Tibial nerve (tissue), 3 donors: ENCODE measurements around a stretch of chr10.

DNA sequence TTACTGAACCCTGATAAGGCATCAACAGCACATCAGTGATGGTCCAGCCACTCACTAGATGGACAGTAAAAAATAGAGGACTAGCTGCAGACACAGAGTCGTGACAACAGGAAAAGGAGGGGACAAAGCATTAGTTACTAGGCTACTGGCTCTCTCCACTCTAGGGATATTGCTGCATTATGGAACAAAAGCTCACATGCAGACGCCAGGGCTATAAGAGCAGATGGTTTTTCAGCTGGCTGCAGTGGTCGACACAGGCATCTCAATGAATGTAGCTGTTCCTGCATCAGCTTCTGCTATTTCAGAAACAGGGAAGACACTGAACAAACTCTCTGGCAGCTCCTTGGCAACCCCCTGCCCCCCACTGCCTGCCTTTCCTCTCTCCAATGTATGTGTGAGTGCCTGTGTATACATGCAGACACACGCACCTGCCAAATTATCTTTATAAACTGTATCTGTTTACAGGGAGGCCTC lies 614.5 kb downstream of the PARD3 start:
- PRO-cap, result no peak
- RAMPAGE, long total RNA, 3 experiments, result no peak in any of the 3 experiments

- PRO-cap, result no peak
- RAMPAGE, long total RNA, 3 experiments, result start-site peak on the minus strand in 1 of 3 experiments, at chr10:34233431-34234066 at its widest, 11 to 21 reads per replicate
These were observed 581.7 kb downstream of the PARD3 start for GRCh38 chr10:34233144-34234068.

DNA sequence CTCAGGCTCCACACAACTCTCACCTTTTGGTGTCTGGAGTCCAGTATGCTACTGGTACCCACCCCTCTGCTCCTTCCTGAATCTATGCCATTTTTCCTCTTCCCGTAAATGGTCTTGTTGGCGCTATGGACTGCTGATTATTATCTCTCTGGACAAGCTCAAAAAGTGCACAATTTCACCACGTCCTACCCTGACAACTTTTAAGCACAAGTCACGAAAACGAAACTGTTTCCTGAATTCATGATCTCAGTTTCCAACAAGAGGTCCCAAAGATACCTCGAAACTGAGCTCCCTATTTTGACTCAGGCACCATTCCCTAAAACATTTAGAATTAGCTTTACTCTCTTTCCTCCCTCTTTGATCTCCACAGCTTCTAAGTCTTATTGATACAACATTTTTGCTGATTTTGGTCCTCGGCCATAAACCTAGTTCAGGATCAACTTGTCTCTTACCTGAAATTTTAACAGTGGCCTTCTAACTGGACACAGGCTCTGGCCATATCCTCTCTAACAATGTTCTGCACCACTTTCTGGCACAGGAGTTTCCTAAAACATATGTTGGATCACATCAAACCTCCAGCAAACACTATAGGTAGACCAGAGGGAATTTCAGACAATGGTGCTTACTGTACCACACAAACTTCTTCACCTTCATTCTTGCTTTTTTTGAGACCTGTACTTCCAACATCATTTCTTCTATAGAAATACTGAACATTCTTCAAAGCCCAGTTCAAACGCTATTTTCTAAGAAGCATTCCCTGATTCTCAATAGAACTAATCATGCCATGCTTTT lies 362.4 kb downstream of the PARD3 start:
- PRO-cap, result no peak
- RAMPAGE, long total RNA, 3 experiments, result start-site peak on the minus strand in 1 of 3 experiments, centred at position 575 of the sequence, 18 reads per replicate

DNA sequence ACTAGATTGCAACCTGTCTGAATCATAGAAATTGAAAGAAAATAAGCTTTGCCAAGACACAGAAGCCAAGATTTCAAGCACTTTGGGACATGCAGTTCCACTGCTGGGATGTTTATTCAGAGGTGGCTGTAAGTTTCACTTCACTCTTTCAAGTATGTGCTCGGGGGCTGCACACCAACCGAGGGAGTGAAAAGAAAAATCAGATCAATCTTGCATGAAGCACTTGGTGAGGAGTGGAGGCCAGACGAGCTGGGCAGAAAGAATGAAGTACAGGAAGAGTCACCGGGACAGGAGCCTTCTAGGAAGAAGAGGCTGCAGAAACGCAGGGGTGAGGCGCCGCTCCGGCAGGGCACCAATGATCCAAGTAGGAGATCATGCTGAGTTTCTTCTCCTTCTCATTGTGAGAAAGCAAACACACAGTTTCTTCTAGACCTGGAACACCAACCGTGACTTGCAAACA lies 276.6 kb downstream of the PARD3 start:
- PRO-cap, result no peak
- RAMPAGE, long total RNA, 3 experiments, result no peak in any of the 3 experiments

DNA sequence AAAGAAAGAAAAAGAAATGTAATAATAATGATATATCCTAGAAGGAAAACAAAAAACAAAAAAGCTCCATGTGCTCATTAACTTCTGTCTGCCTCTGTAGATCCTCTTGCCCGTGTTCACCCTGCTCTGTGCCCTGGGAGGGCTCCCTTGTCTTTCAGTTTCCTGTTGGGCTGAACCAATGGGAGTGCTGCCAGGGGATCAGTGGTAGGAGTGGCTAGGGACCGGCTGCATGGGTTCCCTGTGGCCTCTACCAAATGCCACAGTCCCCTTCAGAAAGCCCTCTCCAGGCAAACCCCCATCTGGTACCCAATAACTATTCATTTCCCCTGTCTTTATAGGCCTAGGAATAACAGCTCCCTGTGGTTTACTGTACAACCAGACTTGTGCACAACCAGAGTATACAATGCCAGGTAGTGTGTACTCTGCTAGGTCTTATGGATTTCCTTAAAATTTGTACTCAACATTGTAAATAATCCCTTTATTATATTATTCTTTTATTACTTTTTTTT lies 51.8 kb upstream of the PARD3 start:
- PRO-cap, result no peak
- RAMPAGE, long total RNA, 3 experiments, result no peak in any of the 3 experiments

DNA sequence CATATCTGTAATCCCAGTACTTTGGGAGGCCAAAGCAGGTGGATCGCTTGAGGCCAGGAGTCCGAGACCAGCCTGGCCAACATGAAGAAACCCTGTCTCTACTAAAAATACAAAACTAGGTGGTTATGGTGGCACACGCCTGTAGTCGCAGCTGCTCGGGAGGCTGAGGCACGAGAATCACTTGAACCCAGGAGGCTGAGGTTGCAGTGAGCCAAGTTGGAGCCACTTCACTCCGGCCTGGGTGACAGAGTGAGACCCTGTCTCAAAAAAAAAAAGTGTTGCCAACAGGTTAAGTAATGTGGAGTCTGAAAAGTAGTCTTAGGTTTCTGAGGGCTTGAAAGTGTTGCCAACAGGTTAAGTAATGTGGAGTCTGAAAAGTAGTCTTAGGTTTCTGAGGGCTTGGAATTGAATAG lies 23.9 kb downstream of the CREM start:
- PRO-cap, result no peak
- RAMPAGE, long total RNA, 3 experiments, result no peak in any of the 3 experiments

DNA sequence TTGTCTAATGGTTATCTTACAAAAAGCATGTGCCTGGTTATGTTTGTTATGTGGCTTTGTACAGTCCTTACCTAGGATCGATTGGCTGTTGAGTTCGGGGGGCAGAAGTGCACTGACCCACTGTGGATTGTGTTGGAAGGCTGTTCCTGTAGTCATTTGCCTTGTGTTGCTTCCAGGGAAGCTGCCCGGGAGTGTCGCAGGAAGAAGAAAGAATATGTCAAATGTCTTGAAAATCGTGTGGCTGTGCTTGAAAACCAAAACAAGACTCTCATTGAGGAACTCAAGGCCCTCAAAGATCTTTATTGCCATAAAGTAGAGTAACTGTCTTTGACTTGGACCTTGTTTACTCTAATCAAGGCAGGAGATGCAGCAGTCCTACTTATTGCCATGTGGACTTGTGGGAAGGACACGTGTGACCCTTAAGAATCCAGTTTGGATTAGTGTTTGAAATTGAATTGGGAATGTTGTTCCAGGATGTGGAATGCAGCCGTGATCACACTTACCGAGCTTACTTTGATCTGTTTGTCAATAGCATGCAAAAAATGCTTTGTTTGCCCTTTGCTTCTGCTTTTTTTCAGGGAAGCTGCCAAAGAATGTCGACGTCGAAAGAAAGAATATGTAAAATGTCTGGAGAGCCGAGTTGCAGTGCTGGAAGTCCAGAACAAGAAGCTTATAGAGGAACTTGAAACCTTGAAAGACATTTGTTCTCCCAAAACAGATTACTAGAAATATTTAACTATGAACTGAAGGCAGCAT lies 84.6 kb downstream of the CREM start:
- PRO-cap, result no peak
- RAMPAGE, long total RNA, 3 experiments, result no peak in any of the 3 experiments

DNA sequence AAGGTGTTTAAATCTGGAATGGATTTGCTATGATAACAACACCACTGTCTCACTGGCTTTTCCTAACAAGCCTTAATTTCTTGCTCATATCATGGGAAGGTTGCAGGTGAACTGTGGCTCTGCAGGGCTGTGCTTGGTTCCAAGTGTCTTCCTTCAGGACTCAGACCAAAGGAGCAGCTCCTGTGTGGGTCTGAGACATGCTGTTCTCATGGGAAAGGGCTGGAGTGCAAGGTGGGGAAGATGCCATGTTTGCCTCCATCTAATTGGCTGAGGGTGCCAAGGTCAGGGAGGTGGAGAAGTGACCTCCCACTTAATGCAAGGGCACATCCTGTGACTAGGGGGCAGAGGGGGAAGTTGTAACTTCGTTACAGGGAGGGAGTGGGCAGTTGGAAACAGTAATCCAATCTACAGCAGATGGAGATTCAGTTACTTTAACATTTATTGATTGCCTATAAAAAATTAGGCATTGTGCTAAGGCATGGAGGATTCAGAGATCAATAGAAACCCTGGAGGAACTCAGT lies 75.6 kb downstream of the CCNY start:
- PRO-cap, result no peak
- RAMPAGE, long total RNA, 3 experiments, result no peak in any of the 3 experiments

GRCh38 chr10:35453815-35454413 lies 117.6 kb downstream of the CCNY start:
- PRO-cap, result no peak
- RAMPAGE, long total RNA, 3 experiments, result no peak in any of the 3 experiments

- PRO-cap, result no peak
- RAMPAGE, long total RNA, 3 experiments, result no peak in any of the 3 experiments
These were observed 133.0 kb downstream of the CCNY start for GRCh38 chr10:35469002-35469972.

GRCh38 chr10:36278935-36279403 lies 636.9 kb upstream of the FZD8 start:
- PRO-cap, result no peak
- RAMPAGE, long total RNA, 3 experiments, result no peak in any of the 3 experiments

- PRO-cap, result no peak
- RAMPAGE, long total RNA, 3 experiments, result no peak in any of the 3 experiments
These were observed 678.7 kb upstream of the ANKRD30A start for GRCh38 chr10:36446715-36447160.

GRCh38 chr10:36647550-36647985 lies 477.8 kb upstream of the ANKRD30A start:
- PRO-cap, result no peak
- RAMPAGE, long total RNA, 3 experiments, result no peak in any of the 3 experiments

DNA sequence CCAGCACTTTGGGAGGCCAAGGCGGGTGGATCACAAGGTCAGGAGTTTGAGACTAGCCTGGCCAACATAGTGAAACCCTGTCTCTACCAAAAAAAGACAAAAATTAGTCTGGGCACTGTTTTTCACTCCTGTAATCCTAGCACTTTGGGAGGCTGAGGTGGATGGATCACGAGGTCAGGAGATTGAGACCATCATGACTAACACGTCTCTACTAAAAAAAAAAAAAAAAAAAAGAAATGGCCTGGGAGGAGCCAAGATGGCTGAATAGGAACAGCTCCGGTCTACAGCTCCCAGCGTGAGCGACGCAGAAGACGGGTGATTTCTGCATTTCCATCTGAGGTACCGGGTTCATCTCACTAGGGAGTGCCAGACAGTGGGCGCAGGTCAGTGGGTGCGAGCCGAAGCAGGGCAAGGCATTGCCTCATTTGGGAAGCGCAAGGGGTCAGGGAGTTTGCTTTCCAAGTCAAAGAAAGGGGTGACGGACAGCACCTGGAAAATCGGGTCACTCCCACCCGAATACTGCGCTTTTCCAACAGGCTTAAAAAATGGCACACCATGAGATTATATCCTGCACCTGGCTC lies 15.2 kb upstream of the ZNF33A start:
- PRO-cap, result no peak
- RAMPAGE, long total RNA, 3 experiments, result no peak in any of the 3 experiments

DNA sequence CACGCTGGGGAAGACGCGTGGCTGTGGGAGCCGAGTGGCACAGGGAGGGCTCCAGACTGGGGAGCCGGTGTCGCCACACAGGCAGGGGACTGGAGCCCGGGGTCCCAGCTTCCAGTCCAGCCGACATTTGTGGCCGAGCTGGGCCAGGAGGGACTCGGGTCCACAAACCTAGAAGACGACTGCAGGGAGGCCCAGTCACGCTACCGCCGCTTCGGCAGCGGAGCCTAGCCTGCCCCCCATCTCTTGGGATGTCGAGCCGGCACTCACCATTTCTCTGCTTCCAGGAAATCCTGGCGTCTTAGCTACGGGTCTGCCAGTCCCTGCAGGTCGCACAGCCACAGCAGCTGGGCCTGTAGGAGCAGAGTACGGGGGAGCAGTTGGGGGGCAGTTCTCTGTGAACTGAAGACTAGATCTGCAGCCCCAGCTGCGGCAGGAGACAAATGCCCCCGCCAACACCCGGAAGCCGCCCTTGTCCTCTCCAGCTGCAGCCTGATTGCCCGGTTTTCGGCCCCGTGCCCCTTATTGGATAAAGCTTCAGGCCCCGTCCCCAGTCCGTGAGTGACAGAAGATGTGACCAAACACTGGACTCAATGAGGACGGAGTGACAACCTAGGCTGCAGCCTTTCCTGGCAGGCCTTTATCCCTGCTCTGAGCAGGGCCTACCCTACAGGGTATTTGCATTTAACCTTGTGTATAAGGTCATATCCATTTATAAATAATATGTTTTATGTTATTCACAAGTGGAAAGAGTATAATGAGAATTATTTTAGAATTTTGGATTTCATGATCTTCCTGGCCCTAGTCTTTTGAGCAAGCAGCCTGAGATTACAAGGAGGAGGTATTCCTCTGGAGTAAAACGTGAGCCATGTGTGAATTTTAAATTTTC lies 270.6 kb downstream of the ZNF33B start:
- PRO-cap, result unidirectional peak, minus-strand start at position 454 of the sequence
- RAMPAGE, long total RNA, 3 experiments, result start-site peak on the minus strand in 2 of 3 experiments, centred at positions 440 to 449 of the sequence, 7 to 38 reads per replicate

DNA sequence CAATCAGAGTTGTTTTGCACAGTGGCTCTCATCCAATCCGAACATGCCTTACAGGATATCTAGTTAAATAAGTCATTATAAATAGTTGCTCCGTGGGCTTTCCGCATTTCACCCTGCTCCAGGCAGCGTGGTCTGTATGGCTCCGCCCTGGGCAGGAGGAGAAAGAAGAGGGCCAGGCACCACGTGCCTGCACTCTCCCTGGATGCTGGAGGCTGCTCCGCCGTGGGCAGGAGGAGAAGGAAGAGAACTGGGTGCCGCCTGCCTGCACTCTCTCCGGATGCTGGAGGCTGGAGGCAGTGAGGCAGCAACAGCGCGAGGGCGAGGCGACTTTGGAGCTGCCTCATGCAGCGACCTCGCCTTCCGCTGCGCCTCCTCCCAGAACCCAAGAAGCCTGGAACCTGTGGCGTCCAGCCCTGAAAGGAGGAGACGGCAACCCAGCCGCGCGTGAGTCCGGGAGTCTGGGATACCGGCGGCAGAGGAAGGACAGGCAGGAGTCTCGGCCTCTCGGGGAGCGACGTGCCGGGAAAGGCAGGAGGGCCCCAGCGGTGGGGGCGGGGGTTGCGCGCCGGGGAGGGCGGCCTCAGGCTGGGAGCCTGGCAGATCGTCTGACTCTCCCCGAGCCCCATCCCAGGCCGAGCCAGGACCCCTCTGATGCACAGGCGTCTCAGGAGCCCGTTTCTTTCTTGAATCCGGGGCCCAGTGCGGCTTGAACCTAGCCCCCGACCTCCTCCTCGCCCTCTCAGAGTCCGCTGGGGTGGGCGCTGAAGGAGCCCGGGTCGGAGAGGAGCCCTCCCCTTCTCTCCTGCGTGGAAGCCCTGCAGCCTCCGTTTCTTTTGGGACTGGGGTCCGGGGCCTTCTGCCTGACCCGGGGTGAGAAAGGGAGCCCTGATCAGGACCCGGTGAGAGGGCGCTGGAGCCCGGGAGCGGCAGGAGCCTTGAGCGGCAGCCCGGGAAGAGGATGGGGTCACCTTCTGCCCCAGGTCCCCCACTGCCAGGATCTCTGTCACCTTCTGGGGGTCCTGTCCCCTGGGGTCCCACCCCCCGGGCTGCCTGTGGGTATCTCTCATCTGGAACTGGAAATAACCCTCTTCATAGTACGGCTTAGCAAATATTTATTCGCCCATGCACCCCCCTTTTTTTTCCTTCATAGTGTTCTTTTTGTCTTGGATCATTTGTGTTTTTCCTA lies 162.5 kb downstream of the ZNF33B start:
- PRO-cap, result no peak
- RAMPAGE, long total RNA, 3 experiments, result start-site peak on the plus strand in 2 of 3 experiments, centred at positions 189 to 237 of the sequence, 6 to 13 reads per replicate

- PRO-cap, result no peak
- RAMPAGE, long total RNA, 3 experiments, result no peak in any of the 3 experiments
These were observed 647 bp downstream of the BMS1 start for GRCh38 chr10:42783161-42783722.

DNA sequence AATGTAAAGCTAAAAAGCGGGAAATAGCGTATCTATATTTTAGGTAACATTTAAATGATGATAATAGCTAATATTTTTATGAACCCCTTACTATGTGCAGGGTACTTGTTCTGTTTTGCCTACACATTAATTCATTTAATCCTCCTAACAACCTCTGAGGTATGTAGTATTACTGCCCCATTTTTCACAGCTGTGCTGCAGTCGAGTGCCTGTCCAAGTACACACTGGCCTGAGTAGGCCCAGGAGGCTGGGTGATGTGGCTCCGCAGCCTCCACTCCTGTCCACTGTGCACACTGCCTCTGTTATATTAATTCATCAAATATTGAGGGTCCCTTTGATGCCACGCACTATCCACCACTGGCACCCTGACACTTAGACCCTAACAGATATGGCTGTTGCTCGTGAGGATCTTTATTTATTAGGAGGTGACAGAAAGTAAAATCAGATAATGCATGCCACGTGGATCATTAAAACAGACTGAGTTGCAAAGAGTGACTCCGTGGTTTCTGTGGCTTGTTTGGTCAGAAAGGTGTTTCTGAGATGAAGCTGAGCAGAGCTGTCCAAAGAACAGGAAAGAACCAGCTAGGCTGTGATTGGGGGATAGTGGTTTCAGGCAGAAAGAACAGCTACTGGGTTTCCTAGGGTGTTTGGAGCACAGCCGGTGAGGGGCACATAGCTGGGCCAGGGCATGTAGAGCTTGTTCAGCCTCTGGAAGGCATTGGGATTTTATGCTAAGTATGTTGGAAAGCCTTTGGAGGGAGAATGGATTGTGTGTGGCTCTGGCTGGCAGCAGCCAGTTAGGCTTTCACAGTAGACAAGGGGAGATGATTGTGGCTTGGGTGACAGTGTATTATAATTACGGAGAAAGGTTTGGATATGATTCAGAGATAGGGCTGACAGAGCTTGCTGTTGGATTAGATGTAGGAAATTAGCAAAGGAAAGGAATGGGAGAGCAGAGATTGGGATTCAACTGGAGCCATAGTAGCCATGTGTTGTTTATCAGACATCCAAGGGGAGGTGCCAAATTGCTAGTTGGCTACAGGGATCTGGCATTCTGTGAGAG lies 34.4 kb downstream of the CSGALNACT2 start:
- PRO-cap, result no peak
- RAMPAGE, long total RNA, 3 experiments, result no peak in any of the 3 experiments

- PRO-cap, result unidirectional peak, plus-strand start at chr10:43323038
- RAMPAGE, long total RNA, 3 experiments, result no peak in any of the 3 experiments
These were observed 48.6 kb upstream of the FXYD4 start for GRCh38 chr10:43322724-43323340.

DNA sequence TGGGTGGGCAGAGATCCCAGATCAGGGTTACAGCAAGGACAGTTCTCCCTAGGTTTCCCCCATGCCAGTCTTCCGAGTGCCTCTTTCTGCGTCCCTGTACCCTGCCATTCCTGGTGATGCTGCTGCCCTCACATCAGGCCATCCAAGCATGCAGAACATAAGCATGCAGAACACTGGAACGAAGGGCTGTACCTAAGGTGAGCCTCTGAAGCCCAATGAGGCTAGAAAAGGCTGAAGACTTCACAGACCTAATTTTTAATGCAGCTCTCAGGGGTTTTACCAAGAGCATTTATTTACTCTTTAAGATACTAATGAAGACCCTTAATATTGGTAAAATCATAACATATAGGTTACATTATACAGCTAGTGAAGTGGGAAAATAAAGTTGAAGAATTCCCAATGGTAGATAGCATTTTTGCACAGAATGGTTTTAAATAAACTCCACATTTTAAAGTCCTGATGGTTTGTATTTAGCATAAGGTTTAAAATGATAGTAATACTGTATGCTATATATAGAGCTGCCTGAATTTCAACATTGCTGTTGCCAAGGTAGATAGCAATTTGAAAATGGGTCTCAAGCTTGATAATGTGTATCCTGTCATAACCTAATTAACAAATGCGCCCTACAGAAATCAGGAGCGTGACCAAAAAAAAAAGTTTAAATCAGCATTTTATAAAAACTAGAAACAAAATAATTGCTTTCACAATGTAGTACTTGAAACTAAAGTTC lies 13.7 kb downstream of the FXYD4 start:
- PRO-cap, result no peak
- RAMPAGE, long total RNA, 3 experiments, result no peak in any of the 3 experiments